ENCODE measurements around the genes MCEMP1 and ANGPTL4.

GRCh38 chr19:7554912-7555797, 19.6 kb downstream of the PNPLA6 start:
- RRBS = 97% methylated on average over 11 of the region's 69 CpGs

- RRBS = no CpG with 5 or more reads among the region's 20 CpGs
Measured at GRCh38 chr19:7612005-7612312, 16.3 kb downstream of the CAMSAP3 start.

DNA sequence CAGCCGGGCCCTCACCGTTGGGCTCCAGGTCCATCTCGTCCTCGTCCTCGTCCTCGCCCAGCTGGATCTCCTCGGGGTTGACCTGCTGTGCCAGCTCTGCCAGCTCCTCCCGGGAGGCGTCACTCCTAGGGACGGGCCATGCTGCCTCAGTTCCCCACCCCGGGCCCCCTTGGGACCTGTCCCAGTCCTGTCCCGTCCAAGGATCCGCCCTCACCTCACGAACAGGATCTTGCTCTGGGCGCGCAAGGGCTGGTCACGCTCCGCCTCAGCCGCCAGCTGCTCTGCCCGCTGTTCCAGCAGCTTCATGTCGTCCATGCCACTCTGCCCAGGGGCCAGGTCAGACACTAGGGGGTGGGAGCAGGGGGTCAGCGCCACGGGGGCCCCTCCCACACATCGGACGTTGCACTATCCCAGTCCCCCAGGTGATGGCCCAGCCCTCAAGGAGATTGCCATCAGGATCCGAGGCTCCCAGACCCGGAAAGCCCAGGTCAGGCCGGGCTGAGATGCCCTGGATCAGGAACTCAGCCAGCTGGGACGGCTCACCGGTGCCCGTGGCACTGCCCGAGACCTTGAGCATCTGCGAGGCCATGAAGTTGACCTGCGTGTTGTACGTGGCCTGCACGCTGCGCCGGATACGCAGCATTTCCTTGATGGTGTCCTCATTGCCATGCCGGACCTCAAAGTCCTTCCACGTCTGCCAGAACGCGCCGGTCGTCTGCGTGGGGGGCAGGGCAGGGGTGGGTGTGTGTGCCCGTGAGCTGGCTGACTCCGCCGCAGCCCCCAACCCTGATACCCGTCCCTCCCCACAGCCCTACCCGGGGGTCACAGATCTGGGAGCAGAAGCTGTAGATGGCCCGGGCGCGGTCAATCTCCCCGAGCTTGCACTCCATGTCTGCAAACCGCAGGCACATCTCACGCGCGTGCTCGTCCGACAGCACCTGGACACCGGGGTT, 9.3 kb downstream of the XAB2 start:
- RRBS = 95% methylated on average over 25 of the region's 62 CpGs

DNA sequence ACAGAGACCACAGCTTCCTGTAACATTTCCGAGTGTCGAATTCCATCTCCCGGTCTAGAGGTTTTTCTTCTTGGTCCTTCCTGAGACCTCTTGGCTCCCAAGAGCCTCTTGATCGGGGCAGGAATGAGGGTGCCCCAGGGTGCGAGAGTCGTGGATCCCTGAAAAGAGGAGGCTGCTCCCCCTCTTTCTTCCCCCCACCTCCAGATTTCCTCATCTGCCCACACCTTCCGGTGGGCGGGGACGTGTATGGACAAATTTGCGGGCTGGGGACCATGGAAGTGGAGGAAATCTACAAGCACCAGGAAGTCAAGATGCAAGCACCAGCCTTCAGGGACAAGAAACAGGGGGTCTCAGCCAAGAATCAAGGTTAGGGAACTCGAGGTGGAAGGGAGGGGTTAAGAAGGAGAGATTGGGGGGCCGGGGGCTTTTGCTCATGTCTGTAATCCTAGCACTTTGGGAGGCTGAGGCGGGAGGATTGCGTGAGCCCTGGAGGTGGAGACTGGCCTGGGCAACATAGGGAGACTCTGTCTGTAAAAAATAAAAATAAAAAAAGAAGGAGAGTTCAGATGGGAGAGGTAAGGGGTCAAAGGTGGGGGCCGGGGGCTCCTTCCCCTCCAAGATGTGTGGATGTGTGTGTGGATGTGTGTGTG, at the start of gene MCEMP1:
TSS of gene MCEMP1 (plus strand) at position 281 of the 650 bp plus-strand sequence.
- RRBS = no CpG with 5 or more reads among the region's 15 CpGs

GRCh38 chr19:7871260-7872163, 2.7 kb downstream of the PRR36 start:
- RRBS = no CpG with 5 or more reads among the region's 22 CpGs

GRCh38 chr19:7872164-7872613, 2.0 kb downstream of the PRR36 start:
- RRBS = 30% methylated on average over 10 of the region's 34 CpGs

- RRBS = 88% methylated on average over 8 of the region's 38 CpGs
Measured at GRCh38 chr19:7913381-7914530, 874 bp upstream of the TGFBR3L start.

DNA sequence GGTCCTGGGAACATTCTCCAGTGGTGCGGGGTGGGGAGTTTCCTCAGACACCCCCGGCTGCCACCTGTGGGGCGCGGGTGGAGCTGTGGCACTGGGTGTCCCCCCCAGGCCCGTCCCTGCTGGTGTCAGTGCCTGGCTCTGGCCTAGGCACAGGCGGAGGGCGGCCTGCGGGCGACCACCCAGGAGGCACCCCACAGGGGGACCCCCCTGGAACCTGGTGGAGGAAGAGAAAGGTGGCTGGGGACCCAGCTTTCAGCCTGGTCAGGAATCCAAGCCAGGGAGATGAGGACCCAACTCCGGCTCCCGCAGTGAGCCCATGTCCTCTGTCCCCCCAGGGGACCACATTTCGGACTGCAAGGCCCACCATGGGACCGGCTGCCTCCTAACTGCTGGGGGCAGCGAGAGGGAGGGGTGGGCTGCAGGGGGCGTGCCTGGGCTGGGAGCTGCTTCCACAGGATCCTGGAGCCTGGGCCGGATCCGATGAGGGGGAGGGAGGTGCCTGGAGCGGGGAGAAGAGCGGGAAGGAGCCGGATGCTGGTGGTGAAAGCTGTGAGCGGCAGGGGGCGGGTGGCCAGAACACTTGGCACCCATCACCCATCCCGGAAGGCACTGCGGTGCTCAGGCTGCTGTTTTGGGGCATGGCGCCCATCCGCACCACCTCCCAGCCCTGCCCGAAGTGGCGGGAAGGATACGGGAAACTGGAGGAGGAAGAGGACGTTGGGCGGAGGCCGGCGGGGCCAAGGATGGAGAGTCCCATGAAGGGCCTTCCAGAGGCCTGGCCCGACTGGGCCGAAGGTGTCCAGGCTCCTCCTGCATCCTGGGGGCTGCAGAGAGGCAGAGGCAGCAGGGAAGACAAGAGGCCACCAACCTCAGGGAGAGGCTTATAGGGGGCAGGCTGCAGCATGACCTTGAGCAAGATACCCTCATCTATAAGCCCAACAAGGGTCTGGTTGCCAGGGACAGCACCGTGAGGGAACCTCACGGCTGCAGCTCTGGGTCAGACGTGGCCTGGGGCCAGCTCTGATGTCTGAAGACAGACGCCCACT, 5.6 kb upstream of the CTXN1 start:
- RRBS = 98% methylated on average over 11 of the region's 39 CpGs

GRCh38 chr19:7933843-7934497, 8.0 kb upstream of the CTXN1 start:
- RRBS = 87% methylated on average over 3 of the region's 42 CpGs

GRCh38 chr19:7982558-7983493, 22.6 kb downstream of the ELAVL1 start:
- RRBS = no CpG with 5 or more reads among the region's 34 CpGs

DNA sequence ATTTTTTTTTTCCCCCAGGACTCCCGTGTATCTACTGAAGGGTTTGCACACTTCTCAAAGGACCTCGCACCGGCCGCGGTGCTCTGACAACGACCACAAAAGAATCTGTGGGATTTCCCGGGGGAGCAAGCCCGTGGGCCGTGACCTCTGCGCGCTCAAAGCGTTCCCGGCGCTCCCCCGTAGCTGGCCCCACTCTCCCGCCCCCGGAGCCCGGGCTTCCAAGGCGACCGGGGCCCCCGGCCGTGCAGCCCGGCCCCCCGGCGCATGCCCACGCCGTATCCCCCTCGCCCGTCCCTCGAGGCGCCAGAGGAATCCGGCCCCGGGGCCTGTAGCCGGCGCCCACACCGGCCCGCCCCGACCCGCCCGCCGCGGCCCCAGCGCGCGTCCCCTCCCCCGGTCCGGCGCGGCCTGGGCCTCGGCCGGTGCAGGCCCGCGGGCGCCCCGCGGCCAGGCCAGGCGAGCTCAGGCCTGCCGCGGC, 426 bp downstream of the ELAVL1 start:
- RRBS = under 1% methylated on average over 24 of the region's 59 CpGs

DNA sequence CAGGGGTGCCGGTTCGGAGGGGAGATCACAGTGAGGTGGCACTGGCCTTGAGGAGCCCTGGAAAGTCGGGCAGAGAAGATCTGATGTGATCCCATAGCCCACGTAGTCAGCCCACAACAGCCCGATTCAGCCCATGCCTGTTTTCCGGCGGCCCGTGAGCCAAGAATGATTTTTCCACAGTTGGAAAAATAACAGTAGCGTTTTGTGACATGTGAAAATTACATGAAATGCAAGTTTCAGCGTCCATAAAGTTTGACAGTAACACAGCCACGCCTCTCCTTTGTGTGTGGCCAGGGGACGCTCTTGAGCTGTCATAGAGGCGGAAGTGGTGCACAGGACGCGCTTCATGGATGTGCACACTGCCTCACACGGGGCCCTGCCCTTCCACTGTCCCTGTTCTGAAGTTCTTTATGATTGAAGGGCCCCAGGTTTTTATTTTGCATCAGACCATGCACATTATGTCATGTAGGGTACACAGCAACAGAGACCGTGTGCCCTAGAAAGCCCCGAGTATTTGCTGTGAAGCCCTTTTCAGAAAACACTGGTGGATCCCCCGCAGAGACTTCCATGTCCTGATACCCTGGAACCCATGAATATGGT, 12.4 kb upstream of the ELAVL1 start:
- RRBS = no CpG with 5 or more reads among the region's 19 CpGs

- RRBS = no CpG with 5 or more reads among the region's 4 CpGs
Measured at GRCh38 chr19:8052138-8052460, 461 bp upstream of the CCL25 start.

- RRBS = 2% methylated on average over 6 of the region's 17 CpGs
Measured at GRCh38 chr19:8148477-8148924, 891 bp downstream of the FBN3 start.

GRCh38 chr19:8195239-8195583, 14.0 kb upstream of the CERS4 start:
- RRBS = no CpG with 5 or more reads among the region's 4 CpGs

DNA sequence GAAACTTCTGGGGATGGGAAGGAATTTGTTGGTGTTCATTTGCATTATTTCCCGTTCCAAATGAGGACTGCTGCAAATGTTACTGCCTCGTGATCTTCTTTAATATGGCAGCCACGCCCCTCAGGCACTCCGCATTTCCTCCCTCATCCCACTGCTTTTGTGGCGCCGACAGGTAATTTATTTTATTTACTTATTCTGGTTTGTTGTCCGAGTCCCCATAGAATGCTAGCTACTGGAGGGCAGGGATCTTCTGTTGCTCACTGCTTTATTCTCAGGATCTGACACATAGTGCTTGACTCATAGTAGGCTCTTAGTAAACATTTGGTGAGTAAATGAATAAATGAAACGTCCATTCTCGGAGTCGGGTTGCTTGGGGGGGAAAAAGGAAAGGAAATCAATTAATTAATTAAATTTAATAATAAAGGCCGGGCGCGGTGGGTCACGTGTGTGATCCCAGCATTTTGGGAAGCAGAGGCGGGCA, 398 bp upstream of the CD320 start:
- RRBS = no CpG with 5 or more reads among the region's 15 CpGs

DNA sequence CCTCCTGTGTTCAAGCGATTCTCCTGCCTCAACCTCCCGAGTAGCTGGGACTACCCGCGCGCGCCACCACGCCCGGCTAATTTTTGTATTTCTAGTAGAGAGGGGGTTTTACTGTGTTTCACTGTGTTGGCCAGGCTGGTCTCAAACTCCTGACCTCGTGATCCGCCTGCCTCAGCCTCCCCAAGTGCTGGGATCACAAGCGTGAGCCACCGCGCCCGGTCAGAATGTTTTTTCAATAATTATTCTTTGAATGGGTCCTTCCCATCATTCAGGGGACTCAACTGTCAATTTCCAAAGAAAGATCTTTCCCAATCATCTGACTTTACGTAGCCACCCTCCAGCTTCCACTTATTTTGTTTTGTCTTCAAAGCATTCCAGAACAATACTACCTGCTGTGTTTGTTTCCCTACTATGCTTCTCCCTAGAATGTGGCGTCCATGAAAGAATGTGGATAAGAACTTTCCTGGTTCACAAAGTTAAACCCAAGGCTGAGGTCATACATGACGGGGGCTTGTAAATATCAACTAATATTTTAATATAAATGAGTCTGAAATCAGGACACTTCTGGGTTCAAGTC, 1.2 kb downstream of the NDUFA7 start:
- RRBS = no CpG with 5 or more reads among the region's 17 CpGs

- RRBS = no CpG with 5 or more reads among the region's 71 CpGs
Measured at GRCh38 chr19:8364067-8364874, at the start of gene ANGPTL4. TSS of gene ANGPTL4 (plus strand) at chr19:8364155.

DNA sequence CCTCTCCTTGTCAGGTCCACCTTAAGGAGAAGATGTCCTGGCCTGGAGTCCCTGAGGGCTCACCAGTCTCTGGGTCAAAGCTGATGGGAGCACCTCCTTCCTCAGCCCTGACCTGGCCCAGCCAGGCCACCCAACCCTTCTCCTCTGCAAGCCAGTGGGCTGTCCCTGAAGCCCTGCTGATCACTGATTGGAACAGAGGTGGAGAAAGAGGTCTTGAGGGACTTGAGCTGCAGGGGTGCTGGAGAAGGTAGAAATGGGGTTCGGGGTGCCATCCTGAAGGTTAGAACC, 2.4 kb downstream of the ANGPTL4 start:
- RRBS = no CpG with 5 or more reads among the region's 1 CpG

GRCh38 chr19:8396528-8397600, 6.7 kb downstream of the RAB11B start:
- RRBS = no CpG with 5 or more reads among the region's 29 CpGs